GM12878 (cell line): ENCODE results near the genes HAUS3 and FAM193A.

GRCh38 chr4:1241719-1242318, 7.1 kb downstream of the CTBP1 start:
- RAMPAGE, long total RNA, result no peak
- RRBS, 2 experiments, result 89 to 98% methylated on average over 4 to 6 of the region's 24 CpGs
CAGE:
- cytosol, long polyA minus RNA, result no peak
- cytosol, long polyA plus RNA, result no peak
- long polyA plus RNA, result no peak
- nucleolus, long total RNA, result no peak
- nucleus, long polyA plus RNA, result no peak
- nucleus, long total RNA, result no peak

- RAMPAGE, long total RNA, result no peak
- RRBS, 2 experiments, result no CpG with 5 or more reads among the region's 16 CpGs
CAGE:
- cytosol, long polyA minus RNA, result no peak
- cytosol, long polyA plus RNA, result no peak
- long polyA plus RNA, result no peak
- nucleolus, long total RNA, result no peak
- nucleus, long polyA plus RNA, result no peak
- nucleus, long total RNA, result no peak
These were observed 118.0 kb upstream of the NKX1-1 start for GRCh38 chr4:1524223-1524664.

- RAMPAGE, long total RNA, result no peak
- RRBS, 2 experiments, result 2 to 3% methylated on average over 18 of the region's 51 CpGs
CAGE:
- cytosol, long polyA minus RNA, result no peak
- cytosol, long polyA plus RNA, result no peak
- long polyA plus RNA, result no peak
- nucleolus, long total RNA, result no peak
- nucleus, long polyA plus RNA, result no peak
- nucleus, long total RNA, result no peak
These were observed 103.9 kb downstream of the FAM53A start for GRCh38 chr4:1580070-1580819.

DNA sequence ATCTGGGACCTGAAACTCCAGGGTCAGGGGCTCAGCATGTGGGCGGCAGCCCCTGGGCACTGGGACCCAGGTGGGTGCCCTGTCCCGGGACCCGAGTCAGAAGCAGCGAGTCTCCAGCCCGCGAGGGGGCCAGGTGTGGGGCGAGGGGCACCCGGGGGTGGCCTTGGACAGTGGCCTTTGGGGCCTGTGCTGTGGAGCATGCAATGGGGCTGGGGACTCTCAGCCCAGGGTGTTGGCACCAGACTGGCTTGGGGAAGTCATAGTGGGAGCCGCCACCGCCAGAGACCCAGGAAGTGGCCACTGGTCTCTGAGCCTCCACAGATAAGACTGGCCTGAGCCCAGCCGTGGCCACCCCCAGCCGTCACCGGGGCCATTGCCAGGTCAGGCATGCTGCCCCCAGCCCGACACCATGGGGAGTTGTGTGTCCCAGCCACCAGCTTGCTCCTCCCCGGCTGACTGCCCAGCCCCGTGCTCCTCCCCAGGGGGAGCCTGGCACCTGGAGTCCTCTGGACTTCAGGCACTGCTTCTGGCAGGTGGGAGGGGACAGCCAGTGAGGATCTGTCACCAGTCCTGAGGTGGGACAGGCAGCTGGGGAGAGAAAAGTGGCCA, 32.4 kb downstream of the TACC3 start:
- RAMPAGE, long total RNA, result no peak
- RRBS, 2 experiments, result 57 to 80% methylated on average over 9 of the region's 16 CpGs
CAGE:
- cytosol, long polyA minus RNA, result no peak
- cytosol, long polyA plus RNA, result no peak
- long polyA plus RNA, result no peak
- nucleolus, long total RNA, result no peak
- nucleus, long polyA plus RNA, result no peak
- nucleus, long total RNA, result no peak

DNA sequence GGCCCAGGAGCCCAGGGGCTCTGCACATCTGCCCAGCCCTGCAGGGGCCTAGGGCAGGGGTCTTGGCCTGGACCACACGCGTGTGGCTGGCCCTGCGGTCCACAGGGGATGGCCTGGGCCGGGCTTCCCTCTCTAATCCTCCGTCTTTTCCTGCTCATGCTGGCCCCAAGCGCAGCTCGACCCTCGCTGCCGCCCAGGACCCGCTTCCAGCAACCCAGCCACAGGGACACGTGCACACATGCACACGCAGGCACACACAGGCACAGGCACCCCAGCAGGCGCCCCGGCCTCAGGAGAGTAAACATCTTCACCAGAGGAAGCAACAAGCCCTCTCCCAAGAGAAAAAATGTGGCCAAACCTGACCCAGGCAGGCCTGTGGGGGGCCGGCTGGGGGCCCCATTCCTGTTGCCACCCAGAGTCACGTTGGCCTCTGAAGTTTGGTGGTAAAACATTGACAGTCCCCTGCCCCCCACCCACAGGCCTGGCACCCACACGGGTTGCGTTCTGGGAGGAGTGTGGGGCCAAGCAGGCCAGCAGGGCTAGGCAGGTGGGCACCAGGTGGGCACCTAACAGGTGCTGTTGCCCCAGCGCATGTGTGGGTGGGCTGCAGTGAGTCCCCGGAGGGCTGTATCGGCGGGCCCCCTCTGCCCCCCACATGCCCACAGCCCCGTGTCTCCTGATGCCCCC, 24.5 kb upstream of the FGFR3 start:
- RAMPAGE, long total RNA, result no peak
- RRBS, 2 experiments, result 0% methylated on average over 2 of the region's 23 CpGs; no CpG with 5 or more reads in 1 of the 2 experiments
CAGE:
- cytosol, long polyA minus RNA, result no peak
- cytosol, long polyA plus RNA, result no peak
- long polyA plus RNA, result no peak
- nucleolus, long total RNA, result no peak
- nucleus, long polyA plus RNA, result no peak
- nucleus, long total RNA, result no peak

- RAMPAGE, long total RNA, result no peak
- RRBS, 2 experiments, result no CpG with 5 or more reads among the region's 7 CpGs
CAGE:
- cytosol, long polyA minus RNA, result no peak
- cytosol, long polyA plus RNA, result no peak
- long polyA plus RNA, result no peak
- nucleolus, long total RNA, result no peak
- nucleus, long polyA plus RNA, result no peak
- nucleus, long total RNA, result no peak
These were observed 26.2 kb downstream of the FGFR3 start for GRCh38 chr4:1819346-1819644.

- RAMPAGE, long total RNA, result no peak
- RRBS, 2 experiments, result 90 to 94% methylated on average over 3 of the region's 15 CpGs
CAGE:
- cytosol, long polyA minus RNA, result no peak
- cytosol, long polyA plus RNA, result no peak
- long polyA plus RNA, result no peak
- nucleolus, long total RNA, result no peak
- nucleus, long polyA plus RNA, result no peak
- nucleus, long total RNA, result no peak
These were observed 29.2 kb downstream of the FGFR3 start for GRCh38 chr4:1822117-1822842.

DNA sequence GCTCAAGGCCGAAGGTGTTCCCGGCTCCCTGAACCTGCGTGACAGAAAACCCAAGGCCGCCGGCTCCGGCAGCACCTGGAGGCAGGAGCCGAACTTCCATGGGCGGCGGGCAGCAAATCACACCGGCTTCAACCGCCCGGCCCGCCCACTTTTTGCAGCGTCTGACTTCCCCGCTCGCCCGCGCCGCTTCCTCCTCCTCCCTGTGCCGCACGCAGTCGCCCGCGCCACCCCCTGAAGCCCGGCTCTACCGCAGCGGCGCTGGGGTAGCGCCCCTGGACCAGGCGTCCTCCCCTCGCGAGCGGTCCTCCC, 873 bp upstream of the NSD2 start:
- RAMPAGE, long total RNA, result no peak
- RRBS, 2 experiments, result 1 to 2% methylated on average over 19 to 24 of the region's 33 CpGs
CAGE:
- cytosol, long polyA minus RNA, result no peak
- cytosol, long polyA plus RNA, result no peak
- long polyA plus RNA, result no peak
- nucleolus, long total RNA, result no peak
- nucleus, long polyA plus RNA, result no peak
- nucleus, long total RNA, result no peak

GRCh38 chr4:1955093-1955514, 53.7 kb downstream of the NELFA start:
- RAMPAGE, long total RNA, result no peak
- RRBS, 2 experiments, result no CpG with 5 or more reads among the region's 17 CpGs
CAGE:
- cytosol, long polyA minus RNA, result no peak
- cytosol, long polyA plus RNA, result no peak
- long polyA plus RNA, result no peak
- nucleolus, long total RNA, result no peak
- nucleus, long polyA plus RNA, result no peak
- nucleus, long total RNA, result no peak

- RAMPAGE, long total RNA, result no peak
- RRBS, 2 experiments, result no CpG with 5 or more reads among the region's 32 CpGs
CAGE:
- cytosol, long polyA minus RNA, result no peak
- cytosol, long polyA plus RNA, result no peak
- long polyA plus RNA, result no peak
- nucleolus, long total RNA, result no peak
- nucleus, long polyA plus RNA, result no peak
- nucleus, long total RNA, result no peak
These were observed 25.5 kb downstream of the NELFA start for GRCh38 chr4:1983154-1983789.

GRCh38 chr4:2241676-2242775, at the start of gene HAUS3:
TSS of gene HAUS3 (minus strand) at chr4:2242121.
- RAMPAGE, long total RNA, result start-site peak on the minus strand at chr4:2242063-2242109, 93 and 58 reads in 2 replicates
- RRBS, 2 experiments, result 2 to 4% methylated on average over 9 to 12 of the region's 85 CpGs
CAGE:
- cytosol, long polyA minus RNA, result start-site peak on the minus strand at chr4:2242114-2242124, 133 reads
- cytosol, long polyA plus RNA, result start-site peak on the minus strand at chr4:2242051-2242121, 298 and 363 reads in 2 replicates
- long polyA plus RNA, result start-site peak on the minus strand at chr4:2242035-2242116, 40 and 106 reads in 2 replicates
- nucleolus, long total RNA, result no peak
- nucleus, long polyA plus RNA, result start-site peak on the minus strand at chr4:2242051-2242126, 911 and 1,131 reads in 2 replicates
- nucleus, long total RNA, result no peak

DNA sequence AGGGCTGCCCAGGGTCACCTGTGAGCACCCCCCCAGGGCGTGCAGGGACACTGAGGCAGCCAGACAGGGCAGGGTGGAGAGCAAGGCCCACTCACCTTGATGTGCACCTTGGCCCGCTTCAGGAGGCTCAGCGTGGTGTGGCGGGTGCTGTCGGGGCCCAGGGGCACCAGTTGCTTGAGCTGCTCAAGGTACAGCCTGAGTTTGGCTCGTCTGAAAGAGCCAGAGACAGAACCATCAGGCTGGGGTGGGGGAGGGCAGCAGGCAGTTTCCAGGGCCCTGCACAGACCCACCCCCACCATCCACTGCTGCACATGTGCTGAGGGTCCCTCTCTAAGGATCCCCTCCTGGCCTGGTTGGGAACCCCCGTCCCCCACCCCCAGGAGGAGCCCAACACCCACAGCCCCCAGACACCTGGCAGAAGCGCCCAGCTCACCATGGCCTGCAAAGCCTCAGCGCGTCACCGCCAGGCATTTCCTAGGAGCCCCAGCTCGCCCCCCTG, 9.5 kb downstream of the MXD4 start:
- RAMPAGE, long total RNA, result no peak
- RRBS, 2 experiments, result no CpG with 5 or more reads among the region's 12 CpGs
CAGE:
- cytosol, long polyA minus RNA, result no peak
- cytosol, long polyA plus RNA, result no peak
- long polyA plus RNA, result no peak
- nucleolus, long total RNA, result start-site peak on the minus strand centred at position 166 of the sequence, 706 bp wide, 19 reads
- nucleus, long polyA plus RNA, result no peak
- nucleus, long total RNA, result no peak

DNA sequence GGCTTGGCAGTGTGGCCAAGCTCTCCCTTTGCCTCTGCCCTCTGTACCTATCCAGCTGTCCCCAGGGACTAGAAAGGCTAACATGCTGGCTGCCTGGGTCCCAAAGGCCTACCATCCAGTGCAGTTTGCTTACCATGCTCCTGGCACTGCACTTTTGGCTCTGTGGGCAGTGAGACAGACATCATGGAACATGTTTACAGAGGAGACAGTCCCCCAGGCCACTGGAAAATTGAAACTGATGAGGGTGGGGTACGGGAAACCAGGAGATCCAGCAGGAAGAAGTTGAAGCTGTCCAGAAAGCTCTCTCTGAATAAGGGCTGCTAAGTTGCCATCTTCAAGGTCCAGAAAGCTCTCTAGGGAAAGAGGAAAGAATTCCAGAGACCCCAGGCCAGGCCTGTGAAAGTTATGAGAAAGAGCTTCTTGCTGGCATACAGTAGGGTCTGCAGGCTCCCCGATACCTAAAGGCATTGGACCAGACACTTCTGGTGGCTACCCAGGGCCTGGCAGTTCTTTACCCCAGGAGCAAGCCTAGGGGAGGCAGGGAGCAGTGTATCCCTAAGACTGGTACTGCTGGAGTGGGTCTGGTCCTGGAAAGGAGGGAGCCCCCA, 20.0 kb upstream of the FAM193A start:
- RAMPAGE, long total RNA, result no peak
- RRBS, 2 experiments, result no CpG with 5 or more reads among the region's 2 CpGs
CAGE:
- cytosol, long polyA minus RNA, result no peak
- cytosol, long polyA plus RNA, result no peak
- long polyA plus RNA, result no peak
- nucleolus, long total RNA, result no peak
- nucleus, long polyA plus RNA, result no peak
- nucleus, long total RNA, result no peak

DNA sequence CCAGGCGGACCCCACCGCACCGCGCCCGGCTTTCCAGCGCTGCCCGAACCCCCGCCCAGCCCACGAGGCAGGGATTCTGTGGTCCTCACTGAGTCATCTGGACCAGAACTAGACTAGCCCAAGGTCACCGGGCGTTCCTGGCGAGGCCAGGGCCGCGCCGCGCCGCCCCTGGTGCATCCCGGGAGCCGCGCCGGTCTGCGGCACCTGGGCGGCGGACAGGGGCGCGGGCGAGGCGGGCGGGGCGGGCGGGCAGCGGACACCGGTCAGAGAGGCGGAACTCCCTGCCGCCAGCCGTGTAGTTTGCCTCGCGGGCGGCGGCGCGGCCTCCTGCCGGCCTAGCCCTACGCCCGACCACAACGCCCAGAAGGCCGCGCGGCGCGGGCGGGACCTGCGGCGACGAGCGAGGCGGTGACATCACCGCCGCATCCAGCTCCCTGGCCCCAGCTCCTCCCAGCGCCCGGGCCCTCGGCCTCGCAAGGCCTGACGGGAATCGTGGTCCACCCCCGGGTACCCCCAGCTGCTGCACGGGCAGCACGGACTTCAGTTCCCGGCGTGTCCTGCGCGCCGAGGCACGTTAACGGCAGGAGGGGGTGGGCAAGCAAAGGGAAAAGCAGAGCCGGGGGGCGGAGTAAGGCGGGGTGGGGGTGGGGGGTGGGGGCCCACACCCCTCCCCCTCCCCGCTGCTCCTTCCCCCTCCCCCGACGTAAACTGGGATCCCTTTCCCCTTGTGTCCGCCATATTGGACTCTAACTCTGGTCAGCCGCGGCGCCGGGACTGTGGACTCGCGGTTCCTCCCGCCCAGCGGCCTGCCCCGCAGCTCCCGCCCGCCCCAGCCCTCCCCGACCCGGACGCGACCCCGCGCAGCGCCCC, at the start of gene FAM193A:
Gene FAM193A (plus strand): TSS at position 714 of the 870 bp plus-strand sequence.
- RAMPAGE, long total RNA, result no peak
- RRBS, 2 experiments, result 2% methylated on average over 62 to 65 of the region's 100 CpGs
CAGE:
- cytosol, long polyA minus RNA, result no peak
- cytosol, long polyA plus RNA, result no peak
- long polyA plus RNA, result no peak
- nucleolus, long total RNA, result start-site peak on the plus strand centred at position 728 of the sequence, 36 bp wide, 865 reads
- nucleus, long polyA plus RNA, result no peak
- nucleus, long total RNA, result no peak

GRCh38 chr4:2671603-2671826, 84.6 kb downstream of the TNIP2 start:
- RAMPAGE, long total RNA, result no peak
- RRBS, 2 experiments, result no CpG with 5 or more reads among the region's 5 CpGs
CAGE:
- cytosol, long polyA minus RNA, result no peak
- cytosol, long polyA plus RNA, result no peak
- long polyA plus RNA, result no peak
- nucleolus, long total RNA, result no peak
- nucleus, long polyA plus RNA, result no peak
- nucleus, long total RNA, result no peak

DNA sequence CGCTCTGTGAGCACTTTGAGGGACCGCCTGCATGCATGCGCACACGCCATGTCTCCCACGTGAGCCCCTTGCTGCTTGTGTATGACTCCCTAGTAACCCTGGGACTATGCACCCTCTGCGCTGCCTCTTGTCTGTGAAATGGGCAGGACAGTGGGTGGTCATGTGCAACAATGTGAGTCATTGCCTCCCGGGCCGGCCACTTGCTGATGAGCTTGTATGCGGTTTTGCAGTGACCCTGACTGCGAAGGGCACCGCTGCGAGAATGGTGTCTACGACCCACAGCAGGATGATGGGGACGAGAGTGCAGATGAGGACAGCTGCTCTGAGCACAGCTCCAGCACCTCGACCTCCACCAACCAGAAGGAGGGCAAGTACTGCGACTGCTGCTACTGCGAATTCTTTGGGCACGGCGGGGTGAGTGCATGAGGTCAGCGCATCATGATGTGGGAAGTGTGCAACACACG, 61.4 kb downstream of the TNIP2 start:
- RAMPAGE, long total RNA, result no peak
- RRBS, 2 experiments, result no CpG with 5 or more reads among the region's 21 CpGs
CAGE:
- cytosol, long polyA minus RNA, result no peak
- cytosol, long polyA plus RNA, result no peak
- long polyA plus RNA, result no peak
- nucleolus, long total RNA, result no peak
- nucleus, long polyA plus RNA, result no peak
- nucleus, long total RNA, result no peak

GRCh38 chr4:2767739-2768262, 11.7 kb upstream of the TNIP2 start:
- RAMPAGE, long total RNA, result no peak
- RRBS, 2 experiments, result no CpG with 5 or more reads among the region's 15 CpGs
CAGE:
- cytosol, long polyA minus RNA, result no peak
- cytosol, long polyA plus RNA, result no peak
- long polyA plus RNA, result no peak
- nucleolus, long total RNA, result no peak
- nucleus, long polyA plus RNA, result no peak
- nucleus, long total RNA, result no peak

- RAMPAGE, long total RNA, result no peak
- RRBS, 2 experiments, result no CpG with 5 or more reads among the region's 23 CpGs
CAGE:
- cytosol, long polyA minus RNA, result no peak
- cytosol, long polyA plus RNA, result no peak
- long polyA plus RNA, result no peak
- nucleolus, long total RNA, result no peak
- nucleus, long polyA plus RNA, result no peak
- nucleus, long total RNA, result no peak
These were observed 4.9 kb downstream of the SH3BP2 start for GRCh38 chr4:2797588-2798337.

DNA sequence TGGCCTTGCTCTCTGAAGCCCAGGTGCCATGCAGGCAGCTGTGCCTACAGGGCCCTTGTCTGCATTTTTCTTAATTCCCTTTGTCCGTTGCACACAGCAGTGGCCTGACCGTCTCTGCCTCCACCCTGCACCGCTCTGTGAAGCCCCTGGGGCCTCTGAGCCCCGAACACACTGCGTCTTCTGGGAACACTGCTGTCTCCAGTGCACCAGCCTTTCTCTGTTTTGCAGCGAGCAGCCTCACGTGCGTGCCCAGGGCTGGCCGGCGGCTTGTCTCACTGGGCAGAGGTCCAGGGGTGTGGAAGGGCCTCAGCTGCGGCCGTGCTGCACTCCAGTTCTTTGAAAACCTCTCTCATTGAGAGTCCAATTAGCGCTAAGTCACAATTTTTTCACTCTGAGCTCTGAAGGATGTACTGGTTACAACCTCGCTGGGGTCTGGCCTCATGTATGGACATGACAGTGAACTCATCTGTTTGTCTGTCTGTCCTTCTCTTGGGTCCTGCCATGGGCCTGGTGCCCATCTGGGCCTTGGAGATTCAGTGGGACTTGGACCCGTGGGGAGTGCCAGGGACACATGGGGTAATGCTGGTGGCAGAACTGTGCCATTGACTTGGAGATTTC, 14.1 kb downstream of the SH3BP2 start:
- RAMPAGE, long total RNA, result no peak
- RRBS, 2 experiments, result no CpG with 5 or more reads among the region's 15 CpGs
CAGE:
- cytosol, long polyA minus RNA, result no peak
- cytosol, long polyA plus RNA, result no peak
- long polyA plus RNA, result no peak
- nucleolus, long total RNA, result no peak
- nucleus, long polyA plus RNA, result no peak
- nucleus, long total RNA, result no peak

GRCh38 chr4:2813496-2813873, 20.6 kb downstream of the SH3BP2 start:
- RAMPAGE, long total RNA, result no peak
- RRBS, 2 experiments, result no CpG with 5 or more reads among the region's 7 CpGs
CAGE:
- cytosol, long polyA minus RNA, result no peak
- cytosol, long polyA plus RNA, result no peak
- long polyA plus RNA, result no peak
- nucleolus, long total RNA, result no peak
- nucleus, long polyA plus RNA, result no peak
- nucleus, long total RNA, result no peak